Measurements from ENCODE around the genes SIRT6, SEMA6B and TNFAIP8L1.

DNA sequence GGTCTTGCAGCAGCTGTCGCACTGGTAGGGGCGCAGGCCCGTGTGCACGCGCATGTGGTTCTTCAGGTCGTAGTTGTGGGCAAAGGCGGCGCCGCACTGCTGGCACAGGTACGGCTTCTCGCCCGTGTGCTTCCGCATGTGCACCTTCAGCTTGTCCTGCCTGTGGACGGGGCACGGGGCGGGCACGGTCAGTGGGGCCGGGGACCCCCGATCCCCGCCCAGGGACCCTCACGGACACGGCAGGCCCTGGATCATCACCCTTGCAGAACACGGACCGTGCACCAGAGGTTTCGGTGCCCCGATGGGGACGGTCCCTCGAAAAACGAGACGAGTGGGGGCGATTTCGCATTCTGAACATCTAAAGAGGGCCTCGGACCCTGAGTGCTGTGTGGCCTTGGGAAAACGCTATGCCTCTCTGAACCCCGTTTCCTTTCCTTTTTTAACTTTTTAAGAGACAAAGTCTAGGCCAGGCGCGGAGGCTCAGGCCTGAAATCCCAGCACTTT lies 18.6 kb downstream of the ZBTB7A start:
- PRO-cap = no peak

DNA sequence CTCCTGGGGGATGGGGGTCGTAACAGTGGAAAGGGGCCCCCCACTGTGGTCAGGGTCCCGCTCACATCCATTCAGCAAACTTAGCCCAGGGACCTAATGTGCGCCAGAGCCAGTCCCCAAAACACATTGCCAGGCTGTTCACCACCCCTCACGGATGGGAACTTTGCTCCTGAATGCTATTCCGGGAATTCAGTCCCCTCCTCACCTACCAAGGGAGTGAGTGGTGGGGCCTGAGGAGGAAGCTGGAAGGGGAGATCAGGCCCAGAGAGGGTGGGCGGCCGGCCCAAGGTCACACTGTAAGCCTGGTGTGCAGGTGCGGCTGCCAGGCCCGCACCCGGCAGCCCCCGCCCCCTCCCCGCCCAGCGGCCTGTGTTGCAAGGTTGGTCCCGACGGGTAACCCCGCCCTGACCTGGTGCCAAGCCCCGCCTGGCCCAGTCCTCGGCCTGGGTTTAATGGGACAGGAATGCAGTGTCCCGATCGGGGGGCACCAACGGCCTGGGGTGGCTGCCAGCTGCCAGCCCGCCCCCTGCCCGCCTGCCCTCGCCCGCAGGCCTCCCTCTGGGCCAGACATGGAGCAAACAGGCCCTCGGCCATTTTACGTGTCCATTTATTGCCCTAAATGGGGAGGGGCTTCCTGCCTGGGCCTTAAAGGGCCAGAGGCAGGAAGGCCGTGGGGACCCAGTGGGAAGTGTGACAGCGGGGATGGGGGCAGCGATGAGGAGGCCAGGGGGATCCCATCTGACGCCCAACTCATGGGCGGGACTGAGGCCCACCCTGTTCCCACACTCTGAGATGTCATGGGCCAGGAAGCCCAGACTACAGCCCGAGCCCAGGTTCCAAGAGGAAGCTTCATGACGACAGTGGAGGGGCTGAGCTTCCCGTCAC lies 5.4 kb downstream of the ZBTB7A start:
- PRO-cap = bidirectional peak, plus-strand start at position 434 of the sequence, minus-strand start at position 210 of the sequence

DNA sequence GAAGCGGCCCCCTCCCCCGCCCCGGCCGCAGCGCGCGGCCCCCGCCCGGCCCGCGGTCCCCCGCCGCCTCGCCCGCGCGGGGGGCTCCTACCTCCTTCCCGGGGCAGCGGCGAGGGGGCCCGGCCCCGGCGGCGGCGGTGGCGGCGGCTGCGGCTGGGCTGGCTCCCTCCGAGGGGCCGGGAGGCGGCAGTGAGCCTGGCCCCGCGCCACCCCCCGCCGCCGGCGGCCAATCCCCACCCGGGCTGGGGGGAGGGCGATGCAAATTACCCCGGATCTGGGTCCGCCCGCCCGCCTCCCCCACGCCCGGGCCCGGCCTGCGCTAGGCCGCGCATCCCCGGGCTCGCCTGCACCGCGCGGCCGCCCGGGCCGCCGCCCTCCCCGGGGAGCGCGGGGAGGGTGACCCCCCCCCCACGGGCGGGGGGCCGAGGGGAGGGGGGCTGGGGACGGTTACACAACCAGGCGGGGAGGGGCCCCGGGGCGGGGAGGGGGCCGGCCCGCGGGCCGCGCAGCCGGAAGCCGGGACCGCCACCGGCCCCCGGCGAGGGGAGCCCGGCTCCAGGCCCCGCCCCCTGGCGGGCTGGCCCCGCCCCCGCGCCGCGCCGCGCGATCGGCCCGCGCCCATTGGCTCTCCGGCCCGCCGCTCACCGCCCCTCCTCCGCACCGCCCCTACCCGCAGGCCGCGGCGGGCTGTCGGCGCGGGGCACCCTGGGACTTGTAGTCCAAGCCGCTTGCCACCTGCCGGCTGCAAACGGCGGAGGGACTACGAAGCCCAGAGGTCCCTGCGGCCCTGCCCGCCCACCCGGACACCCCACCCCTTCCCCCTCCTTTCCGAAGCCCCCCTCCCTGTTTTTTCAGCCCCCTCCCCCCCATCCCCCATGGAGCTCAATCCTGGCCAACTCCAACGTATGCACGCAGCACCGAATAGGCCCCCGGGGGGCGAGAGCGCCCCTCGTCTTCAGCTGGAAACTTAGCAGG lies 1.1 kb downstream of the ZBTB7A start:
- PRO-cap = bidirectional peak, plus-strand start at position 300 of the sequence, minus-strand start at position 191 of the sequence; bidirectional peak, plus-strand start at position 885 of the sequence, minus-strand start at position 551 of the sequence

DNA sequence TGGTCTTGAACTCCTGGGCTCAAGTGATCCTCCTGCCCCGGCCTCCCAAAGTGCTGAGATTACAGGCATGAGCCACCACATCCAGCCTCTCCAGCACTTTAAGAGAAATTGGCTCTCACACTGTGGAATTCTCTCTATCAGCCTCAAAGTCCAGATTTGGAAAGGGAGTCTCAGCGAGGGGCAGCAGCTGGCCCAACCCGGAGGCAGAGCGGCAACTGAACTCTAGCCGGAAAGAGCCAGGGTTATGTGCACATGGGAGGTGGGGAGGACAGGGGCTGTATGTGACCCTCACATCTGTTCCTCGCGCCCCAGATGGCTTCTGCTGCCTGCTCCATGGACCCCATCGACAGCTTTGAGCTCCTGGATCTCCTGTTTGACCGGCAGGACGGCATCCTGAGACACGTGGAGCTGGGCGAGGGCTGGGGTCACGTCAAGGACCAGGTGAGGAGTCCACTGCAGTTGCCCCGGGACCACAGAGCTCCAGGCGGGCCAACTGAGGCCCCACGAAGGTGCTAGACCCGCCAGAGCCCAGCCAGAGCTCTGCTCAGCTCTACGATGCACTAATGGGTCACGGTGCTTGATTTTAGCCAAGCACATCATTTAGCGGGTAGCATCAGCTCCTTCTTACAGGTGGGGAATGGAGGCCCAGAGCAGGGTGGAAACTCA lies 1.3 kb downstream of the CREB3L3 start:
- PRO-cap = no peak

- PRO-cap = no peak
Measured at GRCh38 chr19:4156755-4157794, 3.6 kb downstream of the CREB3L3 start.

GRCh38 chr19:4174165-4174659 lies 8.2 kb downstream of the SIRT6 start:
- PRO-cap = no peak

DNA sequence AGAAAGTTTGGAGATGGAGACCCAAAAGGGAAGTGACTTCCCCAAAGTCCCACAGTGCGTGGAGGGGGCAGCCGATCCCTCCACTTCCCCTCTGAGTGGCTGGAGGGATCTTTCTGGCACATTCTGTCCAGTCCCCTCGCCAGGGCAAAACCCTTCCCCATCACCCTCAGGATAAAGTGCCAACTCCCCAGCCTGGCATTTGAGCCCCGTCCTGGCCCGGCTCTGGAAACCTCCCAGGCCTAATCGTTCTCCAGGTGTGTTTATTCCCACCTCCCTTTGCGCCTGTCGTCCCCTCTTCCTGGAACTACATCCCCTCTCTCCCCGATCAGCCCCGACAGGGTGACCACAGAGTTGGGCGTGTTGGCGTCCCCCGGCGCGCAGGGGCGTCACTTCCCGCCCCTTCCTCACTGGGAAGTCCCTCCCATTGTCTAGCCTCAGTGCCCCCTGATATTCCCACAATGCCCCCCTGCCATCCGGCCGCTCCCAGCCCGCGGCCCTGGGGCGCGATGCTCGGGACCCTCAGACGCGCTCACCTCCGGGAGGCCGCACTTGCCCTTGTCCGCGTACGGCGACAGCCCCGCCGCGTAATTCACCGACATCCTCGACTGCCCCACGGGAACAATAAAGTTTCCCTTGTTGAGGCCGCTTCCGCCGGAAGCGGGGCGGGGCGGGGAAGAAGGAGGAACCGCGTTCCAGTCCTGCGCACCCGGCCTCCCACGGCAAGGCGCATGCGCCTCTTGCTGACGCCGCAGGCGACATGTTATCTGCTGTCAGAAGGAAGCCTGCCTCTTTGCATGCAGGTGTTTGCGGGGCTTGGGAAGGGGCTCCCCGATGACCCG lies at the start of gene SIRT6:
TSS of gene SIRT6 (minus strand) at position 623 of the 839 bp plus-strand sequence.
- PRO-cap = bidirectional peak, plus-strand start at position 773 of the sequence, minus-strand start at position 623 of the sequence

DNA sequence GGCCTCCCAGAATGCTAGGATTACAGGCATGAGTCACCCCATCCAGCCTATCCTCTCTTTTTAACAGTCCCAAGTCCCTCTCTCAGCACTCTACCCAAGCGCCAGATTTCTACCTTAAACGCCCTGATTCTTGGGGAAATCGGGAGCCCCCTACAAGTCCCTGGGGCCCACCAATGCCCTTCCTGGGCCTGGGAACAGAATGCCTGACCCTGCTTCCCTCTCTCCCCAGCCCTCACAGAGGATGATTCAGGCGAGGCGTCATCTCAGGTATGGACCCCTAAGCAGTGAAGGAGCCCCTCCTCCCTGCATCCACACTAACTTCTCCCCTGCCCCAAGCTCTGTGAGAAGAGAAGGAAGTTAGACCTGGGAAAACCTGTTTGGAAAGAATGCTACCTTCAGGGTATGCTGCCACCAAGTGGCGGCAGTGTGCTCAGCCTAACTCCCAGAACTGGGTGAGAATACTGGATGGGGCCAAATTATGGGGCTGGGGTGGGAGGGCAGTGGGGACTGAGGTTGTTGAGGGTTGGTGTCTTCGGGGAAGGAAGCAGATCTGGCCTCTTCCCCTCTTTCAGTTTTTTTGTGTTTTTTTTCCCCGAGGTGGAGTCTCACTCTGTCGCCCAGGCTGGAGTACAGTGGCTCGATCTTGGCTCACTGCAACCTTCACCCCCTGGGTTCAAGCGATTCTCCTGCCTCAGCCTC lies 20.6 kb upstream of the EBI3 start:
- PRO-cap = no peak

GRCh38 chr19:4360311-4360705 lies 16.9 kb downstream of the MPND start:
- PRO-cap = no peak

DNA sequence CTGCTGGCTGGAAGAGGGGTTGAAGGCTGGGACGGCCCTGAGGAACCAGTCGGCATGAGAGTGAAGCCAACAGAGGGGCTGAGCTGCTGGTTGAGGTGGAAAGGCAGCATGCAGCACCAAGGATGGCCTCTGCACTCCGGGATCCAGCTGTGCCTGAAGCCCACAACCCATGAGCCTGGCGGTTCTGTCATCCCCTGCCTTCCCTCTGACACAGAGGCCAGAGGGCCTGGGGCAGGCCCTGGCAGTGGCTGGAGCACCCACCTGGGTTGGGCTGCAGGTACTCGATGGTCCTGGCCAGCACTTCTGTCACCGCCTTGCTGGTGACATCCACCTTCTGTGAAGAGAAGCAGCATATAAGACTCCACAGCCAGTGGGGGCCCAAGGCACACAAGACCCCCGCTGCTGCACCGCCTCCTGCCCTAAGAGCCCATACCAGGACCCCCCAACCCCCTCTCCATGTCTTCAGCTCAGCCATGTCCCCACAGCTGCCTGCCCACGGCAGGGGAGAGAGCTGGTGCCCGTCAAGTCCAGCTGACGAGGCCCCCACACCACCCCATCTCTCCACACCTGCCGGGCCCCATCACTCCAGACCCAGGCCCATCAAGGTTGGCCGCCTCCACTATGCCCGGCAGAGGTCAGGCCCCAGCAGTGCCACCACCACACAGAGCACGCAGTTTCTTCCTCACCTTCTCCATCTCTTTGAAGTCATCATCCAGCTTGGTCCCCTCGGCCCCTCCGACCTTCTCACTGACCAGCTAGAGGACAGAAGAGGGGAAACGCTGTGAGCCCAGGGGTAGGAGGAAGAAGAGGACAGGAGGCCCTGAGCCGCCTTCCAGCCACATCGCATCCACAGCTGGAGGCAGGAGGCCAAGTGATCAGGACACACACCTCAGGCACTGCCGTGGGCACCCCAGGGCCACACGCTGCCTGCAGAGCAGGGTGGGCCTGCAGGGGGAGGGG lies 23.2 kb downstream of the MPND start:
- PRO-cap = no peak

GRCh38 chr19:4375035-4376130 lies 25.0 kb downstream of the SH3GL1 start:
- PRO-cap = no peak

- PRO-cap = no peak
Measured at GRCh38 chr19:4393900-4394876, 6.2 kb downstream of the SH3GL1 start.

- PRO-cap = no peak
Measured at GRCh38 chr19:4399531-4400182, 690 bp downstream of the SH3GL1 start.

- PRO-cap = no peak
Measured at GRCh38 chr19:4447268-4447724, 10.3 kb downstream of the UBXN6 start.

DNA sequence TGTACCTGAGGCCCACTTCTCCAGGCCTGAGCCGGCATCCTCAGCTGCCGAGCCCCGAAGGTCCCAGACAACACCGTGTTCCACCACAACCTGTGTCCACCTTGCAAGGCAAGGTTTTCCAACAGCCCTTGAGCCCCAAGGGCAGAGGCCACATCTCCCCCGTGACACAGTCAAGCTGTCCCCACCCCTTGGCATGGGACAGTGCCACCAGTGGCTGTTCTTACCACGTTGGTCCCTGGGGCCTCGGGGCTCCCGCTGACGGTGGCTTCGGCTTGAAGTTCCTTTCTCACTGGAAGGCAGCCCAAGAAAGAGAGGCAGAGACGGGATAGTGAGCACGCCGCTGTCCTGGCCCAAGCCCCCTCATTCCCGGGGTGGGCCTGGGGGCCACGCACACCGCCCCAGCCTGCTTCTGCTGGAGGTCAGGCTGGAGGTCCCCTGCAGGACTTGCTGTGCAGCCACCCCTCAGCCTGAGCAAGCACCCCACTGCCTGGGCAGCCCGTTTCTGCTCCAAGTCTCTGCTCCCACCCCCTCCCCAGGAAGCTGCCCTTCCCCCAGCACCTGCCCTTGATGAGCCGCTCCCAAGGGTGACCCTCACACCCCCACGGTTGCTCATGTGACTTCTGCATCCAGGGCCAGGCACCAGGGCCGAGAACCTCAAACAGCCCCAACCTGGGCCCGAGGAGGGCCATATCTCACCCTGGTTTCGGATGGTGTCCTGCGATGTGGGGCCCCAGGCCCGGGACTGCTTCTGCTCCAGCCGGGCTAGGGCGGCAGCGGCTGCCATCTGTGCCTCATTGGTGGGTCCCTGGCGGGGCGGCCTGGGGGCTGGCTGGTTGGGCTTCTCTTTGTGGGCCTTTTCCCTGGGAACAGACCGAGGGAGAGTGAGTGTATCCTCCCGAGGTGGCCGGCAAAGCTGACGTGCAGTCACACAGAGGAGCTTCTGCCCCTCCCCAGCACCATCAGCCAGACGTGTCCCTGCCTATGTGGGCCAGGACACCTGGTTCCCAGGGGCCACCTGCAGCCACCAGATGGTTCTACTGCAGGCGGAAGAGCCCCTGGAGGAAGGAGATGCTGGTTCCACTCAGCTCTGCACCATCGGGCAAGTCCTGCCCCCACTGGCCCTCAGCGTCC lies 4.0 kb downstream of the UBXN6 start:
- PRO-cap = no peak

DNA sequence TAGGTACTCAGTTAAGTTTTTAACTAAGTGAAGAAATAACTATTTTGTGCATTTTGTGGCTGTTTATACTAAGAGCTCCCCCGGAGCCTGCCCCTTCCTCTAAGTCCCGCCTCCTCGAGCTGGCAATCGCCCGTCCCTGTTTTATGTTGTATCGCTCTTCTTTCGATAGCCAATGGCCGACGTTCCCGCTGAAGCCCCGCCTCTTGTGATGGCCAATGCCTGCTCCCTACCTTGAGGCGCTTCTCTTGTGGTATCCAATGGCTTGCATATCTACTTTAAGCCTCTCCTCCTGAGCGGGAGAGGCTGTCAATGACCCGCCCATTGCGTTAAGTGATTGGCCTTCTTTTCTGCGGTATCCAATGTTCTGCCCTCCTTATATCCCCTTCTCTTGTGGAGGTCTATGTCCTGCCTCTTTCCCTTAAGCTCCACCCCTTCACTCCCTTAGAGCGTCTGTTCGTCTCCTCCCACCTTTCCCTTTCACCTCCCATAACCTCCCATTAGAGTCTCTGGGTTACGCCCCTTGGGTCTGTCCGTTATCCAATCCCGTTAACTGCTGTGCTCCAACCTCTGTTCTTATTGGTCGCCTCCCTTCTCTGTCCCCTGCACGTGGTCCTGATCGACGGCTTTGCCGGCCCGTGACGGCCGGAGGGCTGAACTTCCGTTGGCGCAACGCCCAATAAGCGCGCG lies 436 bp upstream of the HDGFL2 start:
- PRO-cap = unidirectional peak, minus-strand start at position 116 of the sequence; bidirectional peak, plus-strand start outside the sequence, minus-strand start at position 451 of the sequence

GRCh38 chr19:4531467-4531979 lies 3.5 kb downstream of the PLIN5 start:
- PRO-cap = no peak

DNA sequence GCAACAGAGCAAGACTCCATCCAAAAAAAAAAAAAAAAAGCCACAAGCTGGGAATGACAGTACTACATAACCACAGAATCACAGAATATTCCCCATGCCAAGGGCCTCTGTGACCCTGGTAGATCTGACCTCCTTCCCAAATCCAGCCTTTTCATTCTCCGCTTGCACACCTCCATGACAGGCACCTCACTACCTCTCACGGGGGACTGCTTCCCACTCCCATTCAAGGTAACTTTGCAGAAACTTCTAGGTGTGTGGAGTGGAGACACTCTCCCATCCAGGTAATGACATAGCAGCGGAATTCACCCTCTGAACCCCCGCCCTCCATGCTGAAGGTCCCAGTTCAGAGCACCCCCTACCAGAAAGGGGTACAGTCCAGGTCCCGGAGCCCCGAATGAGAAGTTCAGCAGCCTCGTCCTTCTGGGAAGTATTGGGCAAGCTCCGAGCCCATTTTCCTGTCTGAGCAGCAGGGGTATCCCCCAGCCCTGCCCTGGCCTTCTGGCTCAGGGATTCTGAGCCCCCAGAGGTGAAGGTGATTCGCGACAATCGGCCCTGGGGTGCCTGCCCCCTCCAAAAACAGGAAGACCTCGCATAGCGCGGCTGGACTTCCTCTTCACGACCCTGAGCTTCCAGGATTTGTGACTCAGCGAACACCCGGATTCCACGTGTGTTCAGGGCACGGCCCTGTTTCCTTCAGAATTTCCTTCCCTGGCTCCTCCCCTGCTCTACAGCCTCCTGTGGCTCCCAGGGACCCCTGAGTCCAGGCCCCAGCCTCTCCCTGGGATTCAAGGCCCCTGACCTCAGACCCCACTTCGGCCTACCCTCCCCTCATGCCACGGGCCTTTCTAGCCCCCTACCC lies at the start of gene SEMA6B:
TSS of gene SEMA6B (minus strand) at position 514 of the 859 bp plus-strand sequence.
- PRO-cap = bidirectional peak, plus-strand start at position 726 of the sequence, minus-strand start at position 640 of the sequence

GRCh38 chr19:4597792-4598175 lies 38.3 kb upstream of the SEMA6B start:
- PRO-cap = no peak

DNA sequence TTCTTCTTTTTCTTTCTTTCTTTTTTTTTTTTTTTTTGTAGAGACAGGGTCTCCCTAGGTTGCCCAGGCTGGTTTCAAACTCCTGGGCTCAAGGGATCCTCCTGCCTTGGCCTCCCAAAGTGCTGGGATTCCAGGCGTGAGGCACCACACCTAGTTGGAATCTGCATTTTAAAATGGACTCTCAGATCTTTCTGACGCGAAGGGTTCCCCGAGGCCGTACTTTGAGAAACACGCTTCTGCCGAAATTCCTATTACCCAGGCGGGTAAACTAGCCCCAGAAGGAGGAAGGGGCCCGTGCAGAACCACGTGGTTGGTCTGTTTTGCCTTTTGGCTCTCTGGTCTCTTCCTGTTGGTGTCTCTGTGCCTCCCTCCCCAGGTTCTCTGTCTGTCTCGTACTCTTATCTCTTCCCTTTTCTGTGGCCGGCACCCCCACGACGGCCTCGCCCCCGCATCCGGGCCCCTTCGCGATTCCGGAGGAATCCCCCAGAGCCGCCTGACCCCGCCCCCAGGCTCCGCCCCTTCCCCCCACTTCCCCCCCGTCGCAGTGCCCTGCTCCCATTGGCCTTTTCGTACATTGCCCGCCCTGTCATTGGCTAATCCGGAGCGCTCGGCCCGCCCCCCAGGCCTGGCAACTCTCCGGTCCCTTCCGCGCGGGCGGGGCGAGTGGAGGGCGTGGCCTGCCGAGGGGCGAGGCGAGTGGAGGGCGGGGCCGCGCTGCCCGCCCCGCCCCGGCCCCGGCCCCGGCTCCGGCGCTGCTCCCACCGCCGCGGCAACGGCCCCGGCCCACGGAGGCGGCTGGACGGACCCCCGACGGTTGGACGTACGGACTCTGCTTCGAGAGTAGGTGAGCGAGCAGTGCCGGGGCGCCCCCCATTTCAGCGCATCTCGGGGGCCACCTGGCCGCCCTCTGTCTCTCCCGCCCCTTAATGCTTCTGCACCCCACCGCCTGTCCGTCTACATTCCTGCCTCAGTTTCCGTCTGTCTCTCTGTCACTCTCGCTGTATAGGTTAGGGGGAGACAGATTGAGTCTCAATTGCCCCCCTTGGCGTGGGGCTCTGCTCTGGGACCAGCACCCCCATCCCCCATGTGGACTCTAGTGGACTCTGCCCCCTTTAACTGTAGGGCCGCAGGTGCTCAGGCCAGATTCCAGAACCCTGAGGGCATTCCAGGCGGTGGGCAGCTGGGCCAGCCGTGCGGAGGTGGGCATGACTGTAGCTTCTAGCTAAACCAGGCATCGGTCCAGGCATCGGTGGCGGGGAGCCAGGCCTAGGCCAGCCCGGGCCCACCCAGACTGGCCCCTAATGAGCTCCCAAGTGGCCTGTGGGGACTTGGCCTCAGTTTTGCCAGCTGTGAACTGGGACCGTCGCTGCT lies at the start of gene TNFAIP8L1:
TSS of gene TNFAIP8L1 (plus strand) at position 731 of the 1,371 bp plus-strand sequence.
- PRO-cap = bidirectional peak, plus-strand start at position 772 of the sequence, minus-strand start at position 495 of the sequence